Epidermal melanocyte (primary cell): ENCODE results near the genes YPEL5 and GALNT14.

- RRBS = no CpG with 5 or more reads among the region's 4 CpGs
Observed at GRCh38 chr2:29315137-29315321, 199.8 kb downstream of the CLIP4 start.

GRCh38 chr2:29475311-29475815 lies 360.1 kb downstream of the CLIP4 start:
- RRBS = no CpG with 5 or more reads among the region's 13 CpGs

- RRBS = 0% methylated on average over 1 of the region's 57 CpGs
Observed at GRCh38 chr2:30146064-30147105, at the start of gene YPEL5. YPEL5 (plus strand) TSS chr2:30147007.

- RRBS = no CpG with 5 or more reads among the region's 12 CpGs
Observed at GRCh38 chr2:30422016-30422857, 24.8 kb upstream of the LCLAT1 start.

- RRBS = no CpG with 5 or more reads among the region's 4 CpGs
Observed at GRCh38 chr2:30449978-30450677, 3.1 kb downstream of the LCLAT1 start.

DNA sequence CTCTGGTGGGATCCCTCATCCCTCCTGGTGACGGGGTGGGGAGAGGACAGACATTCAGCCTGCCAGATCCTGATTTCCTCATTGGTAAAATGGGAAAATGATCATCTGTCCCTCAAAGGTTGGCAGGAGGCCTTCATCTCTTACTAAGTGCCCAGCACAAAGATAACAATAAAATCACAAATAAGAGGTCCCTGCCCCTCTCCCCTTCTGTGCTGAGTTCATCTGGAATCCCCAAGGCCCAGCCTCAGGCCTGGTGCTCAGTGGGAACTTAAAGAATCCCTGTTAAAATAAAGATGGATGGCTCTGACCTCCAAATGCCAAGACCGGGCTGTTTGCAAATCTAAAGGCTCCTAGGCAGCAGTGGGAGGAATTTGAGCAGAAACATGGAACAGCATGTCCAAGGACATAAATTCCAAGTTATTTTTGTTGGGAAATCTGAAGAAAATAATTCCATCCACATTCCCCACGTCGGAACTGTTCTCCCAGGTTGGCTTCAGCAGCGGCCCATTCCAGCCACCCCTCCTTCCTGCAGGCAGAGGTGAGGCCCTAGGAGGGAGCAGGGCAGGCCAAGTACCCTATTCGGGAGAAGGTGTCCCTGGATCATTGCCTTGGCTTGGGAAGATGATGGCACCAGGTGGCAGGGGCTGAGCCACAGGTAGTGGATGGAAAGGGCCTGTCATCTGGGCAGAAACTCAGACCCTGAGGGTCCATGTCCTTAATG lies 117.2 kb downstream of the CAPN13 start:
- RRBS = no CpG with 5 or more reads among the region's 6 CpGs

GRCh38 chr2:30777963-30778438 lies 29.2 kb downstream of the CAPN13 start:
- RRBS = 47% methylated on average over 3 of the region's 4 CpGs

GRCh38 chr2:30808793-30809454 lies 1.7 kb upstream of the CAPN13 start:
- RRBS = no CpG with 5 or more reads among the region's 10 CpGs

DNA sequence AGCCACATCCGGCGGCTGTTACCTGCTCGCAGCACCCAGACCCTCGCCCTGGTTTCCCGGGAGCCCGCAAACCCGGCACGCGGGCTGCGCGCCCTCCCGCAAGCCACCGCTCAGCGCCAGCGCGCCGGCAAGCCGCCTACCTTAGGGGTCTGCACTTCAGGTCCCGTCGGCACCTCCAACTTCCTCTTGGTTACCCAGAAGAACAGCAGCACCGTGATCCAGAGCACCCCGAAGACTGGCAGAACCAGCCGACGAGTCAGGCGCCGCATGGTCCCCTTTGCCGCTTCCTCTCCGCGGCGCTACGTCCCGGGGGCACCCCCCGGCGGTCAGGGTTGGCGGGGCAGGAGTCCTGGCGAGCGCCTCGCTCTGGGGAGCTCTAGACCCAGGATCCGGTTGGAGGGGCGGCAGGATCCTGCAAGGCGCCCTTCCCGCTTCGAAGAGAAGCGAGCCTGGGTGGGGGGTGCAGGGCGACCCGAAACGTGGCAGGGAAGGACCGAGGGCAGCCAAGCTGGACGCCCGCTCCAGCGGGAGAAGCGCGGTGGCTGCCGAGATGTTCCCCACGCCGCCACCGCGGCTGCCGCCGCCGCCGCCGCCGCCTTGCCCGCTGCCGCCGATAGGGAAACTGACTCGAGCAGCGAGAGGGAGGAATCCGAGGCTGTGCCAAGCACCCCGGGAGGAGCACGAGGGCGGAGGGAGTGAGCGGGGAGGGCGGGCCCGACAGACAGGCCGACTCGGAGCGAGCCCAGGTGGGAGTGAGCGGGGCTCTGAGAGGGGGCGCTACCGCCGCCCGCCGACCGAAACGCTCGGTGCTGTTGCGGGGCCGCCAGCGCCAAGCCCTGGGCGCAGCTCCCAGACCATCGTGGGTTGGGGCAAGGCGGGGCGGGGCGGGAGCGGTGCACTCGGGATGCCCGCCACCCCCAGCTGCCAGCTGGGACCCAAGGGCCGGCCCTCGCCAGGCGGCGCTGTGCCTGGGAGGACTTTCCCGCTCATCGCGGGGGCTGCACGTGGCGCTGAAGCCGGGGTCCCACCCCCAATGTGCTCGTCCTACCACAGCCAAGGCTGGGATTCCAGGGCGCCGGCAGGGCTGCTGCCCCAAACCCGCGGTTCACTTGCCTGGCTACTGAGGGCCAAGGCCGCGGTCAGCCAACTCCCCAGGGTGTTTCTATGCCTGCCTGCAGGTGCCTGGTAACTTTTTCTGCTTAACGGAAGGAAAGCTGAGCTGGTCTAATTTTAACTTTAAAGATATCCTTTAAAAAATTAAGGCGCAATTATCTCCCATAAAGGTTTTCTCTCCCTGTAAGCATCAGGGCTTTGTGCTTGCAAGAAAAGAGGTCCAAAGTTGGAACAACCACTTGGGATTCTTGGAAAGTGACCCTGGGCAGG lies at the start of gene GALNT14:
Gene GALNT14 (minus strand): TSS at position 623 of the 1,383 bp plus-strand sequence.
- RRBS = 3% methylated on average over 36 of the region's 118 CpGs

GRCh38 chr2:31489140-31489609 lies 74.6 kb upstream of the XDH start:
- RRBS = no CpG with 5 or more reads among the region's 2 CpGs

GRCh38 chr2:31558745-31559525 lies 21.8 kb downstream of the SRD5A2 start:
- RRBS = no CpG with 5 or more reads among the region's 5 CpGs

DNA sequence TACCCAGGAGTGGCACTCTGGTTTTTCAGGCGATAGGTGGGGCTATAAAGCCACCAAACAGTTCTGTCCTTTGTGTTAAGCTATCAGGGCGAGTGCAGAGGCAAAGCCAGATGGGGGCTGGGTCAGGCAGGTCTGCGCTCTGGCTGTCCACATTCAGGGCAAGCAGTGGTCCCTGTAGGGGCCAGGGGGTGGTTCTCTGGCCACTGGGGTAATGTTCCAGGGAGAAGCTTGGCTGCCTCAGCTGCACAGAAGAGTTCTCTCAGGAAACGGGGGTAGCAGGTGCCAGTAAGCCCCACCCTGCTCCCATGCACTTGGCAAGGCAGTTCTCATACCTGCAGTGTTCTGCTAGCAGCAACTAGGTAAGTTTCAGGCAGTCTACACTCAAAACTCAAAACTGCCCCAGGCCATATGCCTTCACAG lies 95.0 kb upstream of the SRD5A2 start:
- RRBS = no CpG with 5 or more reads among the region's 4 CpGs

- RRBS = no CpG with 5 or more reads among the region's 1 CpG
Observed at GRCh38 chr2:31703102-31703839, 122.5 kb upstream of the SRD5A2 start.

DNA sequence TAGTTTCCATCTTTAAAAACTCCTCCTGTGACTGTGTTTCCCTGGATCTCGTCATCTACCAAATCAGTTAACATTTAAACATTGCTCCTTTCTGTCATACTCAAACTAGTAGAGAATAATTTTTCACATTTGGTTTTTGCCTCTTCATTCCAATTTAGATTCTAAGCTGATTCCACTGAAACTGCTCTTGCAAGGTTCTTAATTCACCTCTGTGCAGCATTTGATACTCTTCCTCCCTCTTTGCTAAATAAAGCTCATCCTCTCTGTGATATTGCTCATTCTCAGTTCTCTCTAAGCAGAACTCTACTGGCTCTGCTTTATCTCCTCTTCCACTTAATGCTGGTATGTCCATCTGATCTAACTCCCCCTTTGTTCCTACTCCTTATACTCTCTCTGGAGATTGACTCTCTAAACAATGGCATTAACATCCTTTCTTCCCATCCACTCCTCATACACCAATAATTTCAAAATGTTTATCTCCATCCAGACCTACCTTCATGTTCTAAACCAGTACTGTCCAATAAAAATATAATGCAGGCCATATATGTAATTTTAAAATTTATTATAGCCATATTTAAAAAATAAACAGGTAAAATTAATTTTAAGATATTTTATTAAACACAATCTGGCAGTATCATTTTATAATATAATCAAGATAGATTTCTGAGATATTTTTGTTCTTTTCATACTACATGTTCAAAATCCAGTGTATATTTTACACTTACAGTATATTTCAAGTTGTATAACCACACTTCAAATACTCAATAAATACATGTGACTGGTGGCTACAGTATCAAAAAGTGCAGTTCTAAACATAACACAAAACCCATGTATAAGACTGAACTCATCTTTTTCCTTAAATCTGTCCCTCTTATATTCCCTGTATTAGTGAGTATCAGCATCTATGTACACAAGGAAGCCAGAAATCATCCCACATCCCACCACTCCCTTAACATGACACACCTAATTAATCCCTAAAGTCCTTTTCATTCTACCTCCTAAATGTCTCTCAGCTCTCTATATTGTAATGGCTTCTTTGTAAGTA lies 131.5 kb downstream of the MEMO1 start:
- RRBS = no CpG with 5 or more reads among the region's 1 CpG

DNA sequence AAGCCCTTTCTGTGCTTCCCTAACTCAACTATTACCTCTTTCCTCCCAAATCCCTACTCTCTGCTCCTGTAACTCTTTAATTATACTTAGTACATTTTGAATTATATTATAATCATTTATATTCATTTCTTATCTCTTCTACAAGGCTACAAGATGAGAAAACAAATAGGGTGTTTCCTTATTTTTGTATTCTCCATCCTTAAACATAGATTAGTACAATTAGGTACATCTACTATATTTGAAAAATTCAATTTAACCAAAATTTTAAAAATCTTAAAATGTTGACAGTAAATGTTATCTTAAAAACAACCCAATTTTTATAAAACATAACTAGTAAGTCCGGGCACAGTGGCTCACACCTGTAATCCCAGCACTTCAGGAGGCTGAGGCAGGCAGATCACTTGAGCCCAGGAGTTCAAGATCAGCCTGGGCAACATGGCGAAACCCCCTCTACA lies 103.6 kb downstream of the MEMO1 start:
- RRBS = no CpG with 5 or more reads among the region's 2 CpGs

- RRBS = no CpG with 5 or more reads among the region's 1 CpG
Observed at GRCh38 chr2:31934270-31934763, 76.5 kb downstream of the MEMO1 start.

DNA sequence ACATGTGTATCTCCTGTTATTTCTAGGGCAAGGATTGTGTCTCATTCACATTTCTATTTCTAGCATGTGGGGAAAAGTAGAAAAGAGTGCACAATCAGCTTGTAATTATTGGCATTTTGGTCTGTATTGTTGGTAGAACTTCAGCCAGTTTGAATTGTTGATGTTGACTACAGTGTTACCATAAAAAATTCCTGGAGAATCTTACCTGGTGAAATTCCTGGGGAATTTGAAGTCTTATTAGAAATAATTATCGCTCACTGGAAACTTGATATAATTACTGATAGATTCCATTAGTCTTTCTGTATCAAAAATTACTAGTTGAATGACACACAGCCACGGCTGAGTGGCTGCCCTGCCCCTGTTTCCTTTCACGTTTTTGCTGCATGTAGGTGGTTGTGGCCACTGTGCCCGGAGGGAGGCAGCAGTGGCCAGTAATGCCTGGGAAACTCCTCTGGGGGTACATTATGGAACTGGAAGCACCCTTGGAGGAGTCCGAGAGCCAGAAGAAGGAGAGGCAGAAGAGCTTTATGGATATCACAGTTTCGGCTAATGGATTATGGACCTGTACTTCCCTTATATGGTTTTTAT lies 35.6 kb downstream of the SLC30A6 start:
- RRBS = no CpG with 5 or more reads among the region's 6 CpGs

DNA sequence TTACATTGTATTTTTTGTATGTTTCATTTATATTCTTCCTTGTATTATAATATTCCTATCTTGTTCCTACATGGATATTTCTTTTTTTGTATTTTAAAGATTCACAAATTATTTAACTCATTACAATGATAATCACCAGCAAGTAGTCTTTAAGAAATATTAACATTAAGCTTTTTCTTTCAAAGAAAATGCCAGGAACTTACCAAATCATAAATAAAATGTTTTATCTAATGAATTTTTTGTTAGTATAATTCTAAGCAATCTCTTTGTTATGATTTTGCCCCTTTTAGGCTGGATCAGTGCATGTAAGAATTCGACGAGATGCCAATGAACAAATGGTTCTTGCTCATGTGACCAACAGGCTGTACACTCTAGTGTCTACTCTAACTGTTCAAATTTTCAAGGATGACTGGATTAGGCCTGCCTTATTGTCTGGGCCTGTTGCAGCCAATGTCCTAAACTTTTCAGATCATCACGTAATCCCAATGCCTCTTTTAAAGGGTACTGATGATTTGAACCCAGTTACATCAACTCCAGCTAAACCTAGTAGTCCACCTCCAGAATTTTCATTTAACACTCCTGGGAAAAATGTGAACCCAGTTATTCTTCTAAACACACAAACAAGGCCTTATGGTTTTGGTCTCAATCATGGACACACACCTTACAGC lies 44.6 kb downstream of the NLRC4 start:
- RRBS = no CpG with 5 or more reads among the region's 3 CpGs

DNA sequence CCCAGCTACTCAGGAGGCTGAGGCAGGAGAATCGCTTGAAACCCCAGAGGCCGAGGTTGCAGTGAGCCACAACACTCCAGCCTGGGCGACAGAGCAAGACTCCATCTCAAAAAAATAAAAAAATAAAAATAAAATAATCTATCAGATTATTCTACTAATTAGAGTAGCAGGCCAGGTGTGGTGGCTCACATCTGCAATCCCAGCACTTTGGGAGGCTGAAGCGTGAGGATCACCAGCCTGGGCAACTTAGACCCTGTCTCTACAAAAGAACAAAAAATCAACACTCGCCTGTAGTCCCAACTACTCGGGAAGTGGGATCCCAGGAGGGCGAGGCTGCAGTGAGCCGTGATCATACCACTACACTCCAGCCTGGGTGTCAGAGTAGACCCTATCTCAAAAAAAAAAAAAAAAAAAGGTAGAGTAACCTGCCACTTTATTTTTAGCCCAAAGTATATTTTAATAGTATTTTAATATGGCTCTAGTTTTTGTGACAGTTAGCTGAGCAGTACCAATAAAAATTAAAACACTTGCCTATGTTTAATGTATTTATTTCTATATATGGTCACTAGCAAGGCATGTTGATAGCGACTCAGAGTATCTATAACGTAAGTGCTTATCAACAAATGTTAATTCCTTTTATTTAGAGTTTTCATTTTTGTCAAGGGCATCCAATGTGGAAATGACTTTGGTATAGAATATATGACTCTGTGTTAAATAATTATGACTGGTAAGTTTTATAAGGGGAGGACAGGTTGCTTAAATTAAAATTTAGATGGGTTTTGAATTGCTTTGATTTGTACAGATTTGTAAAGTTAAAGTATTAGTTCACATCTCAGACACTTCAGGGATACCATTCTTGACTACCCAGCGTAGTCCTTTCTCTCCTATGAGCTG lies 72.1 kb upstream of the TTC27 start:
- RRBS = no CpG with 5 or more reads among the region's 11 CpGs

DNA sequence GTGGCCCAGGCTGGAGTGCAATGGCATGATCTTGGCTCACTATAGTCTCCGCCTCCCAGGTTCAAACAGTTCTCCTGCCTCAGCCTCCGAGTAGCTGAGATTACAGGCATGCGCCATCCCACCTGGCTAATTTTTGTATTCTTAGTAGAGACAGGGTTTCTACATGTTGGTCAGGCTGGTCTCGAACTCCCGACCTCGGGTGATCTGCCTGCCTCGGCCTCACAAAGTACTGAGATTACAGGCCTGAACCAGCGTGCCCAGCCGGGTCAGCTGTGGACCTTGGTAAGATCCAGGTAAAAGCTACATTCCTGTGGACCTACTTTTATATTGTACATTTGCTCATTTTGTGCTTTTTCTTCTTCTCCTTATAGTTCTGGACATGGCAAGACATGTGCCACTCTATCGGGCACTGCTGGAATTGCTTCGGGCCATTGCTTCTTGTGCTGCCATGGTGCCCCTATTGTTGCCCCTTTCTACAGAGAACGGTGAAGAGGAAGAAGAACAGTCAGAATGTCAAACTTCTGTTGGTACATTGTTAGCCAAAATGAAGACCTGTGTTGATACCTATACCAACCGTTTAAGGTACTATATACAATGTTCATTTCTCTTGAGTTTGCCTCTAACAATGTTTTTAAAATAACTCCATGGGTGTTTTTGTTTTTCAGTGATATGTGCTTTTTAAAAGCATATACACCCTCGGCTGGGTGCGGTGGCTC lies 52.9 kb upstream of the TTC27 start:
- RRBS = no CpG with 5 or more reads among the region's 15 CpGs